LNCaP clone FGC (cell line): Measurements from ENCODE around the gene PCED1B.

- RRBS, 2 experiments = no CpG with 5 or more reads among the region's 7 CpGs
Observed at GRCh38 chr12:46825531-46825858, 302 bp downstream of the SLC38A4 start.

GRCh38 chr12:46964175-46964451 is 115.3 kb upstream of the PCED1B start:
- RRBS, 2 experiments = no CpG with 5 or more reads among the region's 1 CpG

DNA sequence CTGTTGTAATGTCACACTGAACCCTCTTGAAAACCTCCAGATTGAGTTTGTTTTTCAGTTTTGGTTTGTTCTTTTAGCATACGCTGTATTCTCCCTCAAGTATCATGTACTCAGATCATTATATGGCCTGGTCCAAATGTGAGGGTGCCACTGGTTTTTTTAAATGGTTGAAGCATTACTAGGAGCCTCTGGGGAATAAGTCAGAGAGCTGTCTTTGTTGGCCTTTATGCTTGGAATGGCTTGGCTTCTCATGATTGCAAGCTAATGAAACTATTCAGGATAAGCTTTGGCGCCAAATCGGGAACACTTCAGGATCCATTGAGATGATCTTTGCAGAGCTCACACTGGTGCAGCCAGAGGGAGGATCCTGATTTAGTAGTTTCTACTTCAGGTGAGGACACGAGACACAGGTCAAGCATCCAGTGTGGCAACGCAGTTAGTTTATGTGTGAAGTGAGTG is 113.7 kb upstream of the PCED1B start:
- RRBS, 2 experiments = no CpG with 5 or more reads among the region's 5 CpGs

- RRBS, 2 experiments = no CpG with 5 or more reads among the region's 3 CpGs
Observed at GRCh38 chr12:47068046-47068433, 11.4 kb upstream of the PCED1B start.

- RRBS, 2 experiments = 2% methylated on average over 28 of the region's 70 CpGs
Observed at GRCh38 chr12:47079204-47080008, at the start of gene PCED1B. Gene PCED1B (plus strand): TSS chr12:47079621.

DNA sequence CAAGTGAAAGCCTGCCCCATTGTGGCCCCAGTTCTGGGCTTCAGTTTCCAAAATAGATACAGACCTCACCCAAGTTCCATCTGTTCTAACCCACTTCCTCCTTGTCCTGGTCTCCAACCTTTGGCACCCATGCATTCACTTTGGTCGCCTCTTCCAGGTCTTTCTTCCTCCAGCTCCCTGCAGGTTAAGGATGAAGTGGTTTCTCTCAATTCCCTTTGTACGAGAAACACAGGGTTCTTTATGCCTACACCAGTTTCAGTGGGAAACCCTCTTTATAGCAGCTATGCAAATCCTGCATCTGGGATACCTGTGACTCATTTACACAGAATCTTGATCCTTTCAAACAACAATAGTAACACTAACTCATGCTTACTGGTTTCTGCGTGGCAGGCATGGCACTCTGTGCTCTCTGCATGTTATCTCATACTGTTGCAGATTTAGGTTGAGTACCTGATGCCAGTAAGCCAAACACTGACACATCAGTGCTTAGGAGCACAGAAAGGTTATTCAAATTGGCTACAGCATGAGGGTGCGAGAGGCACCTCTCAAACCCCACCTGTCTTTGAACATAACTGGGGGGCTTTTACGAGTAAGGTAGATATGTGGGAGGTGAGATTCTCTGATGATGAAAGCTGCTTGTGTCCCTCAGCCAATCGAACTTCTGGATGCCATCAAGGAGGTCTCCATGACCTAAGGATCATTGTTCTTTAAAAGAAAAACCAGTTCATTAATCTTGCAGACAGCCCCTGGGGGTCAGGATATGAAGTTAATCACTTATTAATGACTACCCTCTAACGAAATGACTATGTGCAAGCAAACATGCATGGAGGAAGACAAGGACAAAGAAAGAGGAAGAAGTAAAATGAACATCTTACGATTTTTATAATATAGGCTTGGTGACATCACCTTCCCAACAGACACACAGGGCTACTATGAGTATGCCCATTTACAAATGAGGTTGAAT is 110.8 kb upstream of the AMIGO2 start:
- RRBS, 2 experiments = no CpG with 5 or more reads among the region's 8 CpGs

GRCh38 chr12:47193742-47194187 is 114.0 kb upstream of the AMIGO2 start:
- RRBS, 2 experiments = no CpG with 5 or more reads among the region's 1 CpG

DNA sequence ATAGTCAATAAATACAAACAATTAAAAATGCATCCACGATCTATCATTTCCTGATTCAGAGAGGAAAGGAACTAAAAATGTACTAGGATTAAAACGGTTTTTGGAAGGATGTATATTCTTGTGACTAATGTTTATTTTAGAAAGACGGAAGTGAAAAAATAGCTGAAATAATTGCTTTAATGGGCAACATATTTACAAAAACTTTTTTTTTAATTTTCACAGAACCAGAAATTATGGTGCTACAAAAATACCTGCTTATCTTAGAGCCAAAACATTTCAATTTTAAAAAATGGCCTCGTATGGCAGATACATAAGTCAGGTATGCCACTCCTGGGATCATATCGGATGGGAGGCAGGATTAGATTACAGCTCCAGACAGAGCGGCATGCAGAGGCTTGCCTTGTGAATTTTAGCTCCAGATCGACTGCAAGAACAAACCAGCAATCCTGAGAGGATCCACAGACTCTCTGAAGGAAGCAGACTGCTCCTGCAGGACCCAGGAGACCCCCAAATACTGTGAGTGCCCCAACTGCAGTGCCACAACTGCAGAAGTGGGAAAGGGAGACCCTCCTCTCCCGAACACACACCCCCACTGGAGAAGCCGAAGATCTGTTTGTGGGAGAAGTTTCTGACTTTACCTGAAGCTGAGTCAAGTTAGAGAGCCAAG is 169.3 kb upstream of the AMIGO2 start:
- RRBS, 2 experiments = no CpG with 5 or more reads among the region's 9 CpGs

- RRBS, 2 experiments = no CpG with 5 or more reads among the region's 3 CpGs
Observed at GRCh38 chr12:47393006-47393287, 312.9 kb downstream of the RPAP3 start.

- RRBS, 2 experiments = no CpG with 5 or more reads among the region's 7 CpGs
Observed at GRCh38 chr12:47725775-47726395, 595 bp upstream of the ENDOU start.

- RRBS, 2 experiments = no CpG with 5 or more reads among the region's 10 CpGs
Observed at GRCh38 chr12:47734569-47735235, 9.4 kb upstream of the ENDOU start.

DNA sequence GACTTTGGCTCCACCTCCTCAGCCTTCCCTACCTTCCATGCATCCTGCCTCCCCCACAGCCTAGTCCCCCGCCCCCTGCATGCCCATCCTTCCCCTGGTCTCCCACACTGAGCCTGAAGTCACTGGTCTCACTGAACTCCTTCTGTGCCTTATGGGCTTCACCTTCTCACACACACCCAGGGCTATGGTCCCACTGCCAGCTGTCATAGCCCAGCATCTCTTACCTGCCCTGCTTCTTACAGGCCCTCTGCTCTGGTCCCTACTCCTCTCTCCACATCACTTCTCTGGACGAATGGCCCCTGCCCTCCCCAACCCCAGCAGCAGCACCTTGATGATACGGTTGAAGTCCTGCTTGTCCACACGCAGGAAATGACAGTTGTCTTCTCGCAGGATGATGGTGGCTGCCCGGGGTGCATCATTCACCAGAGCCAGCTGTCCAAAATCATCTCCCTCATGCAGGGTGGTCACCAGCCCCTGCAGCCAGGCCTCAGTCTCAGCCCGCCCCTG is 9.6 kb downstream of the RAPGEF3 start:
- RRBS, 2 experiments = no CpG with 5 or more reads among the region's 7 CpGs

DNA sequence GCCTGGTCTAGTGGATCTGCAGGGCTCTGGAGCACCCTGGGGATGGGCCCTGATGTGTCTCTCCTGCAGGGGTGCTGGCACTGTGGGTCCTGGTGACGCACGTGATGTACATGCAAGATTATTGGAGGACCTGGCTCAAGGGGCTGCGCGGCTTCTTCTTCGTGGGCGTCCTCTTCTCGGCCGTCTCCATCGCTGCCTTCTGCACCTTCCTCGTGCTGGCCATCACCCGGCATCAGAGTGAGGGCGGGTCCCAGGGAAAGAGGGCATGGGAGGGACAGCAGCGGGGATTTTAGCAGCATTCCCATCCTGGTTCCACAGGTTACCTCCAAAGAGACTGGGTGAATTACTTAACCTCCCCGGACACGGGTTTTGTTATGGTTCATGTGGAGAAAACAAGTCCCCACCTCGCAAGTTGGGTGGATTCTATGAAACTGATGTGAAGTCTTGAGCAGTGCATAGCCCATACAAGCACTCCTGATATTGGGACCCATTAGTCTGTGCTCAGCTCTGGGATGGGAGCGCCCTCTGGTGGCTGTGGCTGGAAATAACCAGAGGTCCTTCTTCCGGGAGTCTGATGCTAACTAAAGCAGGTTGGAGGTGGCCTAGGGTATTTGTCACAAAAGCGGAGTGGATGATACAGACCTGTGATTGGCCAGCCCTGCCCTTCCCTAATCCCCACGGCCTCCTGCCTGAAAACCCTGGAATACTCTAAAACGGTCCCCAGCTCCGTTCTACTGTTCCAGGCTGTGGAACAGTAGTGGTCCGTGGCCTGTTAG is 6.1 kb downstream of the SLC48A1 start:
- RRBS, 2 experiments = no CpG with 5 or more reads among the region's 23 CpGs

DNA sequence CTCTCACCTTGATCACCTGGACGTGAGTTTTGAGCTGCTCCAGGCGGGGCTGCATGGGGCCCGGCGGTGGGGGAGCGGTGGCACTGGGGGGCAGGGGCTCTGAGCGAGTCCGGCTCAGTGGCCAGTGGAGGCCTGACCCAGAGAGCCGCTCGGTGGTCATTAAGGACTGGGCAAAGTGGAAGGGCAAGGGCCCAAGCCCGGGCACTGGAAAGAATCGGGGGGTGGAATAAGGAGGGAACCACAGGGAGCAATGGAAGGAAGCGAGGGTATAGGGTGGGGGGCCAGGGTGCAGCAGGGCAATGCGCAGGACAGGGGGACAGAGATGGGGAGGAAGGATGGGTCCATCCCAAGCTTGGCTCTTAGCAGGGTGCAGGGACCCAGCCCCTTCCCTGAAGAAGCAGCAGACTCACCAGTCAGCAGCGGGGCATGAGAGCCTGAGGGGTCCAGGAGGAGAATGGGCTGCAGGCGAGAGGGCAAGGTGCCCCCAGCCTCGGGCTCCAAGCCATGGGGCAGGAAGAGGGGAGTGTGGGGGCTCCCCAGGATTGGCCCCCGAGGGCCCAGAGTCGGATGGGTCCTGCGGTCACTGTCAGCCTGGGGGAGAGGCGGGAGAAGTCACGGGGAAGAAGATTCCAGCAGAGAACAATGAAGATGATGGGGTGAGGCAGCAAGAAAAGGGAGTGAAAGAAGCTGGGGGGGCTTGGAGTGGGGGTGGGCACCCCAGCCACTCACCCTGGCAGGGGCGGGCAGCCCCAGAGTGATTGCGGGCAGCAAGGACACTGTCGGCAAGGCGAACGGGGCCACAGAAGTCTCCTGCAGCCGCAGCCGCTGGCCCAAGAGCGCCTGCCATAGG is 22.4 kb downstream of the SLC48A1 start:
- RRBS, 2 experiments = 91 to 96% methylated on average over 6 of the region's 29 CpGs

DNA sequence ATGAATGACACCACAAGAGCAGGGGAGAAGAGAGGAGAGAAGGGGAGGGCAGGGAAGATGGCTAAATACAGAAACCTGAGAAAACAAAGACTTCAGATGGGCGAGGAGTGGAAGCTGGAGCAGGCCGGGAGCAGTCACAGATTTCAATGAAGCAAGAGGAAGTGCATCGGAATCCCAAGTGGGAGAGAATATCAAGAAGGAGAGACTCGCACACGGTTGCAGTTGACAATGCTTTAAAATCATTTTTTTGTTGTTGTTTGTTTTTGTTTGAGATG is 11.0 kb upstream of the HDAC7 start:
- RRBS, 2 experiments = no CpG with 5 or more reads among the region's 5 CpGs

- RRBS, 2 experiments = no CpG with 5 or more reads among the region's 8 CpGs
Observed at GRCh38 chr12:47858665-47859350, 39.1 kb upstream of the HDAC7 start.

GRCh38 chr12:47868578-47869132 is 36.1 kb downstream of the VDR start:
- RRBS, 2 experiments = no CpG with 5 or more reads among the region's 9 CpGs

- RRBS, 2 experiments = no CpG with 5 or more reads among the region's 7 CpGs
Observed at GRCh38 chr12:47938795-47939677, 24.4 kb upstream of the TMEM106C start.

DNA sequence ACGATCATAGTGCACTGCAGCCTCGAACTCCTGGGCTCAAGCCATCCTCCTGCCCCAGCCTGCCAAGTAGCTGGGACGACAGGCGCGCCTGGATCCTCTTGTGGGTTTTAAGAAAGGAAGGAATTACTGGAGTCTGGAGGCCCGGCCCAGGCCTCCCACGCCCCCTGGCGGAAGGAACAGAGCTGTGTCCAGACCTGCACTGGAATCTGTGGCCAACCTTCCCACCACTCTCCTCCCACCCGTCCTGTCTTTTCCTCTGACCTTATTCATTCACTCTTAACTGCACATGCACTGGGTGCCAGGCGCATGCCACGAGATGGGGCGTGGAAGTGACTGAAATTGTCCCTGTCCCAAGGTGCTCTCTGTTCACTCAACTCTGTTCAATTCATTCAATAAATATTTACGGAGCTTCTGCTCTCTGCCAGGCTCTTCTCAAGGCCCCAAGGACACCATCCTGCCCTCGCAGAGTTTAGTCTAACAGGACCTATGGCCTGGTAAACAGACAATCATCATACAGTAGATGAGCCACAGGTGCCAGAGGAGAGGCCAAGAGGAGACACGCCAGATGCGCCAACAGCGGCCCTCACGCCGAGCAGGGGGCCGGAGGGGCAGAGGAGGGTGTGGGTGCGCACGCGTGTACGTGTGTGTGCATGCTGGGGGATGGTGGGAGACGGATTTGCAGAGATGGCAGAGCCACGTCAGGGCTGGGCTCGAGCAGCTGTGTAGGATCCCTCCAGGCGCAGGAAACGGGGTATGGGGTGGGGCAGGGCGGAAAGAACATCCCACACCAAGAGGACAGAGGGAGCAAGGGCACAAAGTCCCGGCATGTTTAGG is 13.7 kb upstream of the TMEM106C start:
- RRBS, 2 experiments = no CpG with 5 or more reads among the region's 31 CpGs

- RRBS, 2 experiments = no CpG with 5 or more reads among the region's 42 CpGs
Observed at GRCh38 chr12:48197413-48198425, 5.4 kb downstream of the OR10AD1 start.